Suprapubic skin (tissue), 4 donors: Measurements from ENCODE around the genes SPRED3 and RYR1.

DNA sequence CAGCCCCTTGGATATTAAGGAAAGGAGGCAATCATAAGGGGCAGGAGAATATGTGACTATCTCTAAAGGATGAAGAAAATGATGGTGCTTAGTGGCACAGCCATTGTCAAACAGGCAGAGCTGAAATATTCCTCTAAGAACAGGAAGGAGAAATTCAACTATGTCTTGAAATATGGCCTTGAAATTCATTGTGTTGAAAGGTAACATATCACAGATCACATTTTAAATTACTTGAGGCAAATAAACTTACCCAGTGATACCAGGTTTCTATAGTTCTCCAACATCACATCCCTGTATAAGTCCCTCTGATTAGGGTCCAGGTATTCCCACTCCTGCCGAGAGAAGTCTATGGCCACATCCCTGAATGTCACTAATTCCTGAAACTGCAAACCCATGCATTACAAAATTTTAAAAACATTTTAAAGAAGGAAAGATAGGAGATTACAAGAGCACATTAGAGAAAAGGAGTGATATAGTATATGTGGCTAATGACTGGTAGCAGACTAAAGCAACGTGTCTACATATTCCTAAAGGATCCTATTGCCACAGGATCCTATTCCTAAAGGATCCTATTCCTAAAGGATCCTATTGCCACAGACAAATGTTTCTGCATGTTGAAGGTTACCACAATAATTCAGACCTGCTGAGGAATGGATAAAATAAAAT, 7.9 kb downstream of the ZNF573 start:
- PRO-cap = no peak
- RAMPAGE, long total RNA, 4 experiments = no peak in any of the 4 experiments

DNA sequence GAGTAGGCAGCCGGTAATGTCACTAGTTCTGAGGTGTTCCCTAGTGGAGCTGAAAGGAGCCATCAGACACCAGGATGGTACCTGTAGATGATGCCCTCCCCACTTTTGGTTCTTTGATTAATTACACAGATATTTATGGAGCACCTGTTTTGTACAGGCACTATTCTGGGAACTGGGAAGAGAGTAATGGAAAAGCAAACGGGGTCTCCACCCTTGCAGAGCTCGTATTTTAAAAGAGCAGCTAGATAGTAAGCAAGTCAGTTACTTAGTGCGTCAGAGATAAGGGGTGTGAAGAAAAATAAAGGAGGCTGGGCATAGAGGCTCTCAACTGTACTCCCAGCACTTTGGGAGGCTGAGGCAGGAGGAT, 32.8 kb downstream of the SIPA1L3 start:
- PRO-cap = no peak
- RAMPAGE, long total RNA, 4 experiments = start-site peak on the plus strand in 1 of 4 experiments, centred at position 161 of the sequence, 27 reads per replicate

DNA sequence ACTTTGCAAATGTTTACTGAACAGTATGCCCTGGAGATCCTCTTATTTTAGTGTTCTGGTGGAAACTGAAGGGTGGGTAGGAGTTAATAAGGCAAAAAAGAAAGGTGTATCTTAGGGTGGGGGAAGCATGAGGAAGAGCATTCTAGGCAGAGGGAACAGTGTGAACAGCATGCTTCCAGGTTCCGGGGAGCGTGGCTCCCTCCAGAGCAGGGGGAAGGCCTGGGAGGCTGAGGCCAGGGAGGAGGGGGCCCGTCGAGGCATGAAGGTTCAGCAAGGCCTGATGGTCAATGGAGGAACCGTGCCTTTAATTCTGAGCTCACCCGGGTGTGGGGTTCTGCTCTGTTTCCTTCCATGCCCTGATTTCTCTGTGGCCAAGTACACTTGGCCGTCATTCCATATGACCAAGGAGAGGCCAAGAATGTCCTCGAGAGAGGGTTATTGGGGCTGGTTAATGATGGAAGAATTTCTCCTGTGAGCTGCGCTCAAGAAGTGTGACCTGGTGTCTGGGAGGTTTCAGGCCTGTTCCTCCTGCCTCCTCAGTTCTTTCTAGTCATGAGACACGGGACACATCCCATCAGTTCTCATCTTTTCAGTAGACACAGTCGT, 73.5 kb downstream of the SIPA1L3 start:
- PRO-cap = no peak
- RAMPAGE, long total RNA, 4 experiments = no peak in any of the 4 experiments

DNA sequence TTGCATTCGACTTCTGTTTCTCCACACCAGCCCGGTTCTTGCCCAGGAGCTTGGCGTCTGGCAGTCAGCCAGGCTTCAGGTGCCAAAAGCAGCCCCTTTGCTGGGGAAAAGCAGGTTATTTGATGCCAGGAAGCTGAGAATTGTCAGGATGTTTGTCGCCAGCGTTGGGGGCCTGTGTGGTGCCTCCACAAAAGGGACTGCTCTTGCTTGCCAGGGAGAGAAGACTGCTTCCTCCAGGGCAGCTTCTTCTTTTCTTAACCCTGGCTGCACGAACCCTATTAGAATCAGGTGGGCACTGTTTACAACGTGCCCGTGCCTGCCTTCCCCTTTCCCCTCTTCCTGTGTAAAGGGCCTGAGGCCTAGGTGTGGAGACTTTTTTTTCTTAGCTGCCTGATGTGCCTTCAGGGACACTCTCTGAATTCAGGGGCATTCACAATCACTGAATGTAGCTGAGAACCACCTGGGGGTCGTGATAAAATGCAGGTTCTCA, 79.4 kb downstream of the SIPA1L3 start:
- PRO-cap = no peak
- RAMPAGE, long total RNA, 4 experiments = no peak in any of the 4 experiments

GRCh38 chr19:37988751-37989331, 81.8 kb downstream of the SIPA1L3 start:
- PRO-cap = no peak
- RAMPAGE, long total RNA, 4 experiments = no peak in any of the 4 experiments

GRCh38 chr19:38274803-38275181, 10.4 kb downstream of the SPINT2 start:
- PRO-cap = no peak
- RAMPAGE, long total RNA, 4 experiments = no peak in any of the 4 experiments

- PRO-cap = no peak
- RAMPAGE, long total RNA, 4 experiments = no peak in any of the 4 experiments
Observed at GRCh38 chr19:38383232-38383723, 4.6 kb downstream of the GGN start.

GRCh38 chr19:38388614-38388975, at the start of gene SPRED3:
SPRED3 (plus strand) TSS chr19:38388697.
- PRO-cap = no peak
- RAMPAGE, long total RNA, 4 experiments = no peak in any of the 4 experiments

DNA sequence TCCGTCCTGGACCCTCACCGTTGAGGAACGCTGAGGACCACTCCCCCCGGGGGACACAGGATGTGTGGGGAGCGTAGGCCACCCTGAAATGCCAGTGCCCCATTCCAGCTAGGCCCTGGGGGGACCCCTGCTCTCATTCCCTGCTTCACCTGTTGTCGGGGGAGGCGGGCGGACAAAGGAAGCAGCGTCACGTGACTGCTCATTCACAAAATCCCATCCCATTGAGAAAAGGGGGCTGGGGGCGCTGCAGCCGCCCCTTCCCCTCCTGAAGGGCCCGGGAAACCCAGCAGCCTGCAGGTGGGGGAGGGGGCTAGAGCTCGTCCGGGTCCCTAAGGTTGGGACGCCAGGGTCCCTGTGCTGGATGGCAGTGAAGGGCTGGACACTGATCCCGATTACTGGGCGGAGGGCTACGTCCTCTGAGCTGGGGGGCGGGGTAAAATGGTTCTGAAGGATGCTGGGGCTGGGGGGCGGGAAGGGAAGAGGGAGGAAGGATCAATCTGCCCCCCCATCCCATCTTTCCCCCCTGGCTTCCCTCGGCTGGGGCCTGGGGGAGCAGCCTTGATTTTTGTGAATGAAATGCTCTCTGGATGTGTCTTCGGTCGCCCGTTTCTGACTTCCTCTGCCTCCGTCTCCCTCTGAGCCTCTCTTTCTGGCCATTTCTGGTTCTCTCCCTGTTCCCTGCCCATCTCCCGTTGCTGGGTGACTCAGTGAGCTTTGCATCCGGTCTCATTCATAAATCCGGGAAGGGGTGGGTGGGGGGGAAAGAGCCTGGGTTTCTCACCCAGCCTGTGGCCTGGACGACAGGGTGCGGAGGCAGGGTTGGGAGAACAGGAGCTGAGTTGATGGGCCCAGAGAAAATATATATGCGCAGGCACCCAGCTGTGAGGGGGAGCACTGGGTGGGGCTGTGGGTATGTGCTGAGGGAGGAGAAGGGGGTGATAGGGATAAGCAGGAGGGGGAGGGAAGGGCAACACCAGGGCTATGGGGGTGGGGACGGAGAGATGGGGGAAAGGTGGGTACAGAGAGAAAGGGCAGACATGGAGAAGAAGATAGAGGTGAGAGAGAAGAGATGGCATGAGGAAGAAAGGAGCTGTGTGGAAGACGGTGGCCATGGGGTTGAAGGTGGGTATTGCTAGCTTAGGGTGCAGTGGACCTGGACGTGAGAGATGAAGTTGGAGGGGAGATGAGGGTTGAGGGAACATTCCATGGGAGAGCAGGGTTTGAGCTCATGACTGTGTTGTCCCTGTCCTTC, 960 bp downstream of the SPRED3 start:
- PRO-cap = bidirectional peak, plus-strand start at position 803 of the sequence, minus-strand start at position 651 of the sequence
- RAMPAGE, long total RNA, 4 experiments = no peak in any of the 4 experiments

- PRO-cap = unidirectional peak, plus-strand start at chr19:38433691
- RAMPAGE, long total RNA, 4 experiments = no peak in any of the 4 experiments
Observed at GRCh38 chr19:38433314-38433838, at the start of gene RYR1. RYR1 (plus strand) TSS chr19:38433691.

DNA sequence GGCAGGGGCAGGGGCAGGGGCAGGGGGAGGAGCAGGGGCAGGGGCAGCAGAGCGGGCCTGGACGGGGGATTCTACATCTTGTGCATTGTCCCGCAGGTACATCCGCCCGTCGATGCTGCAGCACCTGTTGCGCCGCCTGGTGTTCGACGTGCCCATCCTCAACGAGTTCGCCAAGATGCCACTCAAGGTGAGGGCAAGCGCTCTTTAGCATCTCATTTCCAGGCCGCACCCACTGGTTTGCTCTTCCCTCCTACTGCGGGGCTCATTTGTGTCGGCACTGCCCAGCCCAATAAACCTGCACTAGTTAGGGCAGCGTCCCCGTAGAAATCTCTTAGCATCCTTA, 69.3 kb downstream of the RYR1 start:
- PRO-cap = no peak
- RAMPAGE, long total RNA, 4 experiments = no peak in any of the 4 experiments

- PRO-cap = no peak
- RAMPAGE, long total RNA, 4 experiments = no peak in any of the 4 experiments
Observed at GRCh38 chr19:38634536-38634980, 12.9 kb upstream of the ACTN4 start.

DNA sequence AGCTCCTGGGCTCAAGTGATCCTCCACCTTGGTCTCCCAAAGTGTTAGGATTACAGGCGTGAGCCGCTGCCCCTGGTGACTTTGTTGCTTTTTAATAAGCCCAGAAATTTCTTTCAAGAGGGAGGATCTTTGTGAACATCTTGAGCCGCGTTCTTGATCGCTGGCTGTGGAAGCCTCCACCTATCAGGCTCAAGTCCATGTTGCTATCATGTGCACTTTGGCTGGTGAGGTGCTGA, 27.9 kb downstream of the ACTN4 start:
- PRO-cap = no peak
- RAMPAGE, long total RNA, 4 experiments = no peak in any of the 4 experiments

DNA sequence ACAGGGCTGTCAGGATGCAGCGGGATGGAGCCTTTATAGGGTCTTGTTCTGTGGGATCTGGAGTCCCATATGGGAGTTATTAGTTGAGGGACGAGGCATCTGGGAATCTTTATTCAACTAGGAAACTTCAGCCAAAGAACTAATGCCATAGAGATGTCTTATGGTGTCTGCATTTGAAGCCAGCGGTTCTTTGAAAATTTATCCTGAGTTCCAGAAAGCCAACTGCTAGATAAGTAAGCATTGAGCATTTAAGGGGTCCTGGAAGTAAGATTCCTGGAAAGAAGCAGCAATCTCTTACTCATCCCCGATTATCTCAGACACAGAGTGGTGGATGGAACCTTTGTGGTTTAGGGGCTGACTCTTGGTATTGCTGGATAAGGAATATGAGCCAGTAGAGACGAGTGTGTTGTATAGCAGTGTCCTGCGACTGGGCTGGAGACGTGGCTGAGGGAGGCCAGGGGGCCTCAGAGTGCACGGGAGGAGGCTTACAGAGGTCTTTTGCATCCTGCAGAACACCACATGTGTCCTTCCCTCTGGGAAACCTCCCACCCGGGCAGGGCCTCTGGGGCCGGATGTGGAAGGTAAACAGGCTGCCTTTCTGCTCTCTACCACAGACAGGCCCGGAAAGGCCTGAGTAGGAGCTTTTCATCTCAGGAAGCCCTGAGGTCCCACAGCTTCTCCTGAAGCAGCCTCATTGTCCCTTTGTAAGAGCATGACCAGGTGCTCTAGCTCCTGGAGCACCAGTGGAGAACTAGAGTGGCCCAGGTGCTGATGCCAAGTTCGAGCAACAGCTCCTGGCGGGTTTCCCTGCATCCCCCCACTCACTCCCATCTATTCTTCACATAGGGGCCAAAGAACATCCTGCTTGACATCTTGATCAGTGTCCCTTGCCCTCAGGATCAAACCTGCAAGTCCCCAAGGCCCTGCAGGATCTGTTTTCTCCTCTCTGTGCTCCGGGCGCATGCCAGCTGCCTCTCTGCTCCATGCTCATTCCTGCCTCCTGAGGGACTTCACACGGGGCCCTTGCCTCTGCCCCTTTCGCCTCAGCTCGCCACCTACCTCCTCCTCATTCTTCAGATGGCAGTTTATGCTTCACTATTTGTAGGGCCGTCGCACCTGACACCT, 29.0 kb downstream of the ACTN4 start:
- PRO-cap = no peak
- RAMPAGE, long total RNA, 4 experiments = no peak in any of the 4 experiments

DNA sequence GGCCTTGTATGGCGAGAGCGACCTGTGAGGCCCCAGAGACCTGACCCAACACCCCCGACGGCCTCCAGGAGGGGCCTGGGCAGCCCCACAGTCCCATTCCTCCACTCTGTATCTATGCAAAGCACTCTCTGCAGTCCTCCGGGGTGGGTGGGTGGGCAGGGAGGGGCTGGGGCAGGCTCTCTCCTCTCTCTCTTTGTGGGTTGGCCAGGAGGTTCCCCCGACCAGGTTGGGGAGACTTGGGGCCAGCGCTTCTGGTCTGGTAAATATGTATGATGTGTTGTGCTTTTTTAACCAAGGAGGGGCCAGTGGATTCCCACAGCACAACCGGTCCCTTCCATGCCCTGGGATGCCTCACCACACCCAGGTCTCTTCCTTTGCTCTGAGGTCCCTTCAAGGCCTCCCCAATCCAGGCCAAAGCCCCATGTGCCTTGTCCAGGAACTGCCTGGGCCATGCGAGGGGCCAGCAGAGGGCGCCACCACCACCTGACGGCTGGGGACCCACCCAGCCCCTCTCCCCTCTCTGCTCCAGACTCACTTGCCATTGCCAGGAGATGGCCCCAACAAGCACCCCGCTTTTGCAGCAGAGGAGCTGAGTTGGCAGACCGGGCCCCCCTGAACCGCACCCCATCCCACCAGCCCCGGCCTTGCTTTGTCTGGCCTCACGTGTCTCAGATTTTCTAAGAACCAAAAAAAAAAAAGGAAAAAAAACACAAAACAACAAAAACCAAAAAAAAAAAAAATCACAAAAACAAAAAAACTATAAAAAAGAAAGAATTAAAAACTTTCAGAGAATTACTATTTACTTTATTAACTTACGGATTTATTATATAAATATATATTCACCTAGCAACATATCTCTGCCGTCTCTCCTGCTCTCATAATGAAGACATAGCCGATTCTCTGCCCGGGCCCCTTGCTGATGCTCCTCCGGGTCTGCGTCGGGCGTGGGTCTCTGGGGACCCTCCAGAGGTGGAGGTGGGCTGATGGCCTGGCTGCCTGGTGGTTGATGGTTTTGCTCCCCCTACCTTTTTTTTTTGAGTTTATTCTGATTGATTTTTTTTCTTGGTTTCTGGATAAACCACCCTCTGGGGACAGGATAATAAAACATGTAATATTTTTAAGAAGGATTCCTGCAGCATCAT, 14.5 kb downstream of the CAPN12 start:
- PRO-cap = no peak
- RAMPAGE, long total RNA, 4 experiments = no peak in any of the 4 experiments

DNA sequence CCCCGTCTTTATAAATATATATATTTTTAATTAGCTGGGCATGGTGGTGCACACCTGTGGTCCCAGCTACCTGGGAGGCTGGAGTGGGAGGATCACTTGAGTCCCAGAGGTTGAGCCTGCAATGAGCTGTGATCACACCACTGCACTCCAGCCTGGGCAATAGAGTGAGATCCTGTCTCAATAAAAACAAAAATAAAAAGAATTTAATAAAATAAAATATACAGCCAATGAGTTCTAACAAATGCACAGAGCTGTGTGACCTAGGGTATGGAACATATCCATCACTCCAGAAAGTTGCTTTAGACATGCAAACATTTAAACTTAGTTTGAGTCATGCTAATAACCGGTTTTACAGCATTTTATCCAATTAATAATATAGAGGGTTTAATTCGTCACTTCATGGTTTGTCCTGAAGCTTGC, 10.4 kb downstream of the LGALS7B start:
- PRO-cap = no peak
- RAMPAGE, long total RNA, 4 experiments = no peak in any of the 4 experiments

- PRO-cap = no peak
- RAMPAGE, long total RNA, 4 experiments = no peak in any of the 4 experiments
Observed at GRCh38 chr19:38870879-38871346, 7.2 kb downstream of the RINL start.

- PRO-cap = no peak
- RAMPAGE, long total RNA, 4 experiments = no peak in any of the 4 experiments
Observed at GRCh38 chr19:38878542-38879100, 546 bp upstream of the RINL start.

DNA sequence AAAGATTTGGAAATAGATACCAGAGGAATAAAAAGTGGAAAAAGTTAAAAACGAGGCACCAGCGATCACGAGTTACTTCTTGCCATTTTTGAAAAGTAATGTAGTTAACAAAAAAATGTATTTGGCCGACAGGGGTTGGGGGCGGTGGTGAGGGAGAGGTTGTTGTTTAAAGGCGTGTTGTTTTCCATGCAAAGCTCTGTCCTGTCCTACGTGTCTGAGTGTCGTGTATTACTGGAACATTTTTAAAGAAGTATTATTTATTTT, 932 bp downstream of the FBXO17 start:
- PRO-cap = no peak
- RAMPAGE, long total RNA, 4 experiments = no peak in any of the 4 experiments

DNA sequence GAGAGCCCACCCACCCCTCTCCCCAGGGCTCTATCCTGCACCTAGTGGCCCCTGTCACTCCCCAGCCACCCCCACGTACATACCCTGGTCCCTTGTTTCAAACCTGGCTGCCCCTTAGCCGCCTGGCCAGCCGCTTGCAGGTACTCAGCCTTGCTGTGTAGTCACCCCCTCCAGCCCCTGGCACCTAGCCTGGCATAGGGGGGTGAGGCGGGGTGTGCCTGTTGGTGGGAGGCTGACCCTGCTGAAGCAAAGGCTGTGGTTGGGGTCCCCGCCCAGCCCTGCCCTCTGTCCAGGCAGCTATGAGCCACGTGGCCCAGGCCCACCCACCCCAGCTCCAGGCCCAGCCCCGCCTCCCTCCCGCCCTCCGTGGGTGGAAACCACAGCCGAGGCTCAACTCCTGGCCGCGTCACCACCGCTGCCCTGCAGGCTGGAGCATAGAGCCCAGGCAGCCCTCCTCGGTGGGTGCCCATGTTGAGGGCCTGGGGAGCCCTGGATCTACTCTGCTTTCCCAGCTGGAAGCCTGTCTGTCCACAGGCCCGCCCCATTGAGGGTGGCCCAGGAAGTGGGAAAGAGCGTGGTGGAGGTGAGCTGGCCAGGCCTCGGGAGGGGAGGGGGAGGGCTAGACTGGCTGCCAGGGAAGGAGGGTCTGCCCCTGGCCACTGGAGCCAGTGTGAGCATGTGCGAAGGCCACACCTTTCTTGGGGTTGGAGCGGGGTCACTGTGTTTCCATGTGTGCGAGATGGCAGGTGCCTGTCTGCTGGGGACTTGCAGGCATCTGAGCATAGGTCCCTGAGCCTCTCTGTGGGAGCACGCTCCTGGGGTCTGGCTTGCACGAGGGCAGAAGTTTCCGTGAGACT, 30.9 kb downstream of the PAK4 start:
- PRO-cap = no peak
- RAMPAGE, long total RNA, 4 experiments = start-site peak on the plus strand in 3 of 4 experiments, centred at positions 401 to 419 of the sequence, 23 to 75 reads per replicate